ENCODE measurements around the genes C1orf100 and HNRNPU.

GRCh38 chr1:243473303-243473873 is 217.5 kb downstream of the SDCCAG8 start:
- PRO-cap, result no peak

DNA sequence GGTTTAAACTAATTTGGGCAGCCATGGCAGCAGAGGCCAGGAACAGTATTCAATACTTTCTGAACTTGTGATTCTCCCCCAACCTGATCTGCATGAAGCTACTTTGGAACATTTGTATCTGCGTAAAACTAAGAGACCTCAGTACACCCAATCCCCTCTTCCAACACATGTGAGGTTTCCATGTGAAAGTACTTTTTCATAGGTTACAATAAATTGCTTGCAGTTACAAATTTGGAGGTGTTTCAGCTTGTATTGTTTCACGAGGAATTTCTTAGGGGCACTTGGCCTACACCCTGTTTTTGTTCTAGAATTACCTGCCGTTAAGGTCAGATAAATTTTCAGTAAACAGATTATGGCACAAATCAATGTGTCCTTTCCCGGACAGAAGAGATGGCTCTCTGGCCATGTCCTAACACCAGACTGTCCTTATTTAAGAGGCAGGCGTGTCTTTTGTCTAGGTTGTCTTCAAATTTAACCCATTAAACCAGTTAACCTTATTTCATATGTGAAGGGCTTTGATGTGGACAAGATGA is 243.3 kb downstream of the SDCCAG8 start:
- PRO-cap, result no peak

DNA sequence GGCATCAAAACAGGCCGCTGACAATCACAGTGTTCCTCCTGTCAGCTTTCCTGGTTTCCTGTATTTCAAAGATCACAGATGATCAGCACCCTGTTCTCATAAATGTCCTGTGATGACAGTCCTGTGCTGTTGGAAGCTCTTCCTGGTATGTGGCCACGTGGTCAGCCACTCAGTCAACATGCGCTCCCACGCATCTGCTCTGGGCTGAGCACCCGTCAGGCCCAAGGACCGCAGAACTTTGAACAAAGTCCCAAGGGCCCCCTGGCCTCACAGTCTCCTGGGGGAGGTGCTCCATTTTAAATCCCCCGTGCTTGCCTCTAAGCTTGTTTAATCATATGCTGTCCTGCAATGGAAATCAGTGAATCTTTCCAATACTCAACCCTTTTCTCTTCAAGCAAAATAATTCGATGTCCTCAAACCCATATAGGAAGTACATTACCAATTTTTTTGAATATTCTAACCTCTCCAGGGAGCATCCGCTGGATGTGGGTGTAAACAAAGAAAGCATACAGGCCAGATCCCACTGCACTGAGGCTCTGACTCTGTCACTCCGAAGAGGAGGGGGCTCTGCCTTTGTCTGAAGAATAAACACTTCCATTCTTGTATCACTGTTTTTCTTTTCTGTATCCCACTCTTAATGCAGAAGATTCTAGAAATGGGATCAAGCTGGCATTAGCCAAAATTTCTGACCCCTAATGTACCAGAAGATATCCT is 250.3 kb downstream of the SDCCAG8 start:
- PRO-cap, result no peak

GRCh38 chr1:243789434-243790277 is 60.4 kb downstream of the AKT3 start:
- PRO-cap, result no peak

GRCh38 chr1:243790575-243790892 is 59.5 kb downstream of the AKT3 start:
- PRO-cap, result no peak

DNA sequence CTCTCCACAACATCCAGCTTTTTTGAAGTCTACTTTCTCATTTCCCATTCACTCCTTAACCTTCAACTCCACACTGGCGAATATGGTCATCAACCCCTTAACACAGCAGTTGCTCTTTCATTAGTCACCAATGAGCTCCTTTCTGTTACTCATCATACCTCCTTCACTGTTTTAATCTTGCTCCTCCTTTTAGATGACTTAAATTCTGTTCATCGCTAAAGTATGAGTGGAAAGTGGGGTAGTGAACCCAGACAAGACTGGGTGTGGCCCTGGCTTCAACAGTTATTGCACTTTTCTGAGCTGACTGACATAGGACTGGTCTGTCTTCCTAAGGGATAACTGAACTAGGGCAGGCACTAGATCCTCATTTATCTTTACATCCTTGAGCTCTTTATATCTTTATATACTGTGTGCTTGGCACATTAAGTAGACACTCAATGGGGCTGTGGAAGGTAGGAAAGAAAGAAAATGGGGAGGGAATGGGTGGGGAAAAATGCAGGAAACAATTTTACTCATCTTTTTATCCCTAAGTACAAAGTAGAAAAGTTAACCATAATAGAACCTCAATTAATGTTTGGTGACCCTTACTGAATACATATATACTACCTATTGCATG is 51.2 kb downstream of the AKT3 start:
- PRO-cap, result no peak

DNA sequence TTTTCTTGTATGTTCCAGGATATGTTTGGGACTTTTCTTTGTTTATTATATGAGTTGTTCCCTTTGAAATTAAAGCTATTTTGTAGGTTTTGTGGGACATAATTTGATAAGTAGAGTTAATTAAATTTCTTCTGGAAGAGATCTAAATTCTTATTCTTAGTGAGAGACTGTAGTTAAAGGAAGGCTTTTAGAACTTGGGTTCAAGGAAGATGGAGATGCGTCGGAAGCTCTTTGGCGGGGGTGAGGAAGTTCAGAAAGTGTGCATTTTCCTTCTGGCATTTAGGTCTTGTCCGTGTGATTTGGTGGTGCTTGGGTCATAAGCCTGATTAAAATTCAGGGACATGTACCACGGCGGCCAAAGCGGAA is 2.2 kb downstream of the ZBTB18 start:
- PRO-cap, result no peak

GRCh38 chr1:244084859-244085282 is 33.8 kb downstream of the ZBTB18 start:
- PRO-cap, result no peak

GRCh38 chr1:244300789-244301396 is 51.5 kb upstream of the C1orf100 start:
- PRO-cap, result no peak

DNA sequence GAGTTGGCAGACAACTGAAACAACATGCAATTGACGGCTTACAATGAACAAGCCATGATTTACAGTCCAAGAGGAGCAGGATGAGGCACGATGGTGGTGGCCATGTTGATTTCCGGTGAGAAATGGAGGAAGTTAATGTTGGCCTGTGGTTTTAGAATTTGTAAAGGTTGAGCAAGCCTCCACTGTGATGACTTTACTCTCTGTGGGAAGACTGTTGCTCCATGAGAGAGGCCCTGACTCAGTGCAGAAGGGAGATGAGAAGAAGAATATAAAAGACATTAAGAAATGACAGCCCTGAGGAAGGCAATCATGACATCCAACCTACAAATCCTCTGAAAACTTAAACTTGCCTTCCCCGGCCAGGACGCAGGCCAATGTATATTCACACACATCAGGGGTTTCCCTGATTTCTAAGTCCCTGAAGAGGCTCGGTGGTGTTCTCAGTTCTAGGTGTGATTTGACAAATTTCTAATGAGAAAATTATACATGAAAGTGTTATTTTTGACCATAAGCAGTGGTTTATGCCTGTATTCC is 32.7 kb upstream of the C1orf100 start:
- PRO-cap, result no peak

- PRO-cap, result no peak
Observed at GRCh38 chr1:244352434-244352788, at the start of gene C1orf100. TSS of gene C1orf100 (plus strand) at chr1:244352635.

GRCh38 chr1:244448257-244449156 is 3.2 kb downstream of the ADSS2 start:
- PRO-cap, result no peak

DNA sequence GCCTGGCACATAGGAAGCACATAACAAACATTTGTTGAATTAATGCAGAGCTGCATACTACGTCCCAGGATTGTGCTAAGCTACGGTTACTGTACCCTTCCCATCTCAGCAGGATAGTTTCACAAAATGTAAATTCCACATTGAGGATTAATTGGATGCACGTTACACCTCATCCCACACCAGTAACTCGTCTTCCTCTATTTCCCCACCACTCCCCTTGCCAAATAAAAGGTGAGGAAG is 691 bp upstream of the DESI2 start:
- PRO-cap, result unidirectional peak, minus-strand start at position 199 of the sequence

DNA sequence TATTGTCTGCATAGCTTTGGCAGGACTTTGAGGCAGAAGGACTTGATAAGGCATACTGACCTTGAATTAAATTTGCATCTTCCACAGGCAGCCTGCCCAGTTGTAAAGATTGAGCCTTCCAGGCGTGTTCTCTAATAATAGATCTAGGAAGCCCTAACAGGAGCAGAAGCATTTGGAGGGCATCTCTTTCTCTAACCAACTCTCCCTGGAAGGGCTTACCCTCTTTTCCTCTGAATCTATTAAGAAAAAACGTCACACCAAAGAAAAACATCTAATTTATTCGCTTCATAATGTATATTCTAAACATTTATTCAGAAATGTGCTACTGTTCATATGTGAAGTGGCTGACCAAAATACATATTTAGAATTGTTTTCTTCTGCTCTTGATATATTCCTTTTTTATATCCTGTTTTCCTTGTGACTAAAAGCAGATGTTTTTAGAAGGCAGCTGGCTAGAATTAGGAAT is 20.2 kb downstream of the DESI2 start:
- PRO-cap, result no peak

DNA sequence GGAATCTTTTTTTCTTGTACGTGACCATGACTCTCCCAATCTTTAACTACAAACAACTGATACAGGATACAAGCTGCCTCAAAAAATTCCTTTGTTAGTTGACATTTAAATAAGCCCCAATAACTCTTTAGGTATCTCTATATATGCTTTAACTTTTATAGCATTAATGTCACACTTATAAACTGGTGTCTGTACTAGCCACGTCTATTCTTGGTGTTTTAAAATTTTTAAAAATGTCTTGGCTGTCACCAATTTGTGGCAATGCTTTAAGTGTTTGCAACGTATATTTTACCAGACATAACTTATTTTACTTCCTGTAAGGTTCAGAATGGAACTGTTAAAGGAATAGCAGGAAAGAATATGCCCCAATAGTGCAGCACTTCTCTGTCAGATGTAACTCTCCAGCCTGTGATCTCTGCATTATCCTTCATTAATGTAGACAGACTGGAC is 13.5 kb downstream of the COX20 start:
- PRO-cap, result no peak

GRCh38 chr1:244863814-244864816 is at the start of gene HNRNPU:
TSS of gene HNRNPU (minus strand) at chr1:244864543.
- PRO-cap, result bidirectional peak, plus-strand start at chr1:244864691, minus-strand start at chr1:244864545

GRCh38 chr1:244971226-244972036 is 1.9 kb downstream of the EFCAB2 start:
- PRO-cap, result bidirectional peak, plus-strand start at chr1:244971344, minus-strand start at chr1:244971306

DNA sequence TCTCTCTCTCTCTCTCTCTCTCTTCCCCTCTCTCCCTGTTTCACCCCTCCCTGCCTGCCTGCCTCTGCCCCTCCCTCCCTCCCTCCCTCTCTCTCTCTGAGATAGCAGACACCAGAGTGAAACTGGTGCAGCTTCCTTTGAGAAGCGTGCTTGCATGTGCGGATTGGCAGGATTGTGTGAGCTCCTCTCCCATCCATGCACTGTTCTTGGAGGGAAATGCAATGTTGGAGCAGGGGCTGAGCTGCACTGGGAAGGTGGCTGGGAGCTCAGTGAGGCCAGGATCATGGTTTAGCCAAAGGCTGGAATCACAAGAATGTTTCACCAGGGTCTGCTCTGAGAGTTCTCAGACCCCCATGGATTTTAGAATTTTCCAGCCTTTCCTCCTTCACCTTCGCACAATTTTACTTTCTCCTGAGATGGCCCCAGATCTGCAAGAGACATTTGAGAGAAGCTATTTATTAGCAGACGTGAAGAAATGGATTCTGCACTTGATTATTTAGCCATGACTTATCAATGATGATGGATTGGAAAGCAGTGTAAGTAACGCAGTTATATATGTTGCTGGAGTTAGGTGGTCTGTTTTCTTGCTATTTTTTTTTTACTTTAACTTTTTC is 355.9 kb downstream of the KIF26B start:
- PRO-cap, result no peak

- PRO-cap, result no peak
Observed at GRCh38 chr1:245598786-245599109, 444.0 kb downstream of the KIF26B start.

DNA sequence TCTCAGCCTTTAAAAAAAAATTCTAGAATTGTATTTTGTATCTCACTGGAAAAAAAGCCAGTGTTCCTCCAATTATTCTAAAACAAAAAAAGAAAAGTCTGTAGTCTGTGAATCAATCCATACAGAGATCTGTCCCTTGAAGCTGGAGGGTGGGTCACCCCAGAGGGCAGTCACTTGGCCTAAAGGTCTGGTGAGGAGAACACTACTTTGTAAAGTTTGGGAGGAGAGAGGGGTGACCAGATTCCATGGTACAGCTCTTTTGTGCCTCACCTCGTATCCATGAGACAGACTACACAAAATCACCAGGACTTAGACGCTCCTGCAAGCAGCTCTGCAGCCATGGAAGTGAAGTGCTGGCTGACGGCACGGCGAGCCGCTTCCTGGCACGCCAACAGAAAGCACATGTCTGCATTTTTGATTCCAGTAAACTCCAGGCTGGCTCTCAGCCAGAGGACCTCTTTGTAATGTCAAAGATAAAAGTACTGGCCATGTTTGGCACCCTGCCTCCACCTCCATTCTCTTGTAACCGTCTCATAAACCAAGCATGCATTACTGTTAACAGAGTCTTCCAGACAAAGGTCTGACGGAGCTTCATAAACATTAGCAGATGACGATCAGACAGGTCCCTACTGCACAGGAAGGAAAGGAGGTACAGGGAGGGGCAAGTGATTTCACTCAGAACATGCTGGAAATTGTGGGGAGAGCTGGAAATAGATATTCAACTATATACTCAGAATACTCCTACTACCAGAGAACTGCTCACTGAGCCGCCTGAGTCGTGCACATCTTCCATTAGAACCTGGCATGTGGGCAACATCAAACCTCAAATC is 632.2 kb downstream of the SMYD3 start:
- PRO-cap, result no peak